Skeletal muscle tissue (tissue), 7 donors: ENCODE measurements around a stretch of chr21.

DNA sequence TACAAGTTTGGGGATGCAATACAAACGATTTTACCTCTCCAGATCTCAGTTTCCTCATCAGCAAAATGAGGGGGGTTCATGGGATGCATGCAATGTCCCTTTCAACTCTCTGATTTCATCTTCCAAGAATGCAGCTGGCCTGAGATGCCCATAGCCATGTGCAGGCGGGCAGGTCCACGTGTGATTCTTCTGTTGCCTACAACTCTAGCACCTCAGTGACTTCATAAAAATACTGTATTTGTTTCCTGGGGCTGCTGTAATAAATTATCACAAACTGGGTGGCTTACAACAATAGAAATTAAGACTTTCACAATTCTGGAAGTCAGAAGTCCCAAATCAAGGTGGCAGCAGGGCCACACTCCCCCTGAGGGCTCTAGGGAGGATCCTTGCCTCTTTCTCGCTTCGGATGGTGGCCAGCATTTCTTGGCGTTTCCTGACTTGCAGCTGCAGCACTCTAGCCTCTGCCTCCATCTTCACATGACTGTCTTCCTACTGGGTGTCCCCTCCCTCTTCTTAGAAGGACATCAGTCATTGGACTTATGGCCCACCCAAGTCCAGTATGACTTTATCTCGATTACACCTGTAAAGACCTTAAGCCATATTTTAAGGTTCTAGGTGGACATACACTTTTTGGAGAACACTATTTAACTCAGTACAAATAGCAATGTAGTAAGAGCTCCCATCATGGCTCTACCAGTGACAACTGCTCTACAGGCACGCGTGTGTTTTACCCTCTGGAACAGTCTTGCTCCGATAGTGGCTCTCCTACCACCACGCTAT is 186.7 kb downstream of the RUNX1 start:
- PRO-cap, 3 experiments = no peak in any of the 3 experiments
- RAMPAGE, long total RNA = no peak
- RRBS, 2 experiments = no CpG with 5 or more reads among the region's 11 CpGs

GRCh38 chr21:34868356-34868991 is 180.6 kb downstream of the RUNX1 start:
- PRO-cap, 3 experiments = no peak in any of the 3 experiments
- RAMPAGE, long total RNA = no peak
- RRBS, 2 experiments = no CpG with 5 or more reads among the region's 8 CpGs

DNA sequence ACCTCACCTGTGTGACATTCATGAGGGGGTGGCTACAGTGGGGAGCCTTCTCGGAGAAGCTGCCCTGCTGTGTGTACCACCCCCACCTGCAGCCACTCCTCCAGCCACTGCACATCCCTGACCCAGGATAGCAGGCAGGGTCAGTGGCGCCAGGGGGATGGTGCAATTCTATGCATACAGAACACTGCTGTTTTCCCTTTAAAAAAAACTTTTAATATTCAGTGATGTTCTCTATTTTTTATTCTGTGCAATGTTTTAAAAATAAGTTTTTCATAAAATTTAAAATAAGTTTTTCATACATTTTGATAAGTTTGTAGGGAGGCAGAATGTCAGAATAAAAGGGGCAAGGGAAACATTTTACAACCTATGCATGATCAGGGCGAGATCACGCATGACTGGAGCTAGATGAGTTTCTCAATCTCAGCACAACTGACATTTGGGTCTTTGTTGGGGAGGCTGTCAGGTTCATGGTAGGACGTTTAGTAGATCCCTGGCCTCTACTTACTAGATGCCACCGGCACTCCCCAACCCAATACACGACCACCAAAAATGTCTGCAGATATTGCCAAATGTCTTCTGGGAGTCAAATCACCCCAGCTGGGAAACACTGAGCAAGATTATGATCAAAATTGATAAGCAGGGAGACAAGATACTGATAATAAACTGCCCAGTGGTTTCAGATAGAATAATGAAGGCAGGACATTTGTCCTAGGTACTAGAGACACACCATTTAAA is 176.6 kb downstream of the RUNX1 start:
- PRO-cap, 3 experiments = no peak in any of the 3 experiments
- RAMPAGE, long total RNA = no peak
- RRBS, 2 experiments = no CpG with 5 or more reads among the region's 7 CpGs

- PRO-cap, 3 experiments = peak in 3 of 3 experiments; most common plus-strand start chr21:34887312 (in 2); most common minus-strand start chr21:34887196 (in 1)
- RAMPAGE, long total RNA = no peak
- RRBS, 2 experiments = 2 to 3% methylated on average over 18 to 20 of the region's 65 CpGs
Observed at GRCh38 chr21:34886633-34887566, 162.2 kb downstream of the RUNX1 start.

DNA sequence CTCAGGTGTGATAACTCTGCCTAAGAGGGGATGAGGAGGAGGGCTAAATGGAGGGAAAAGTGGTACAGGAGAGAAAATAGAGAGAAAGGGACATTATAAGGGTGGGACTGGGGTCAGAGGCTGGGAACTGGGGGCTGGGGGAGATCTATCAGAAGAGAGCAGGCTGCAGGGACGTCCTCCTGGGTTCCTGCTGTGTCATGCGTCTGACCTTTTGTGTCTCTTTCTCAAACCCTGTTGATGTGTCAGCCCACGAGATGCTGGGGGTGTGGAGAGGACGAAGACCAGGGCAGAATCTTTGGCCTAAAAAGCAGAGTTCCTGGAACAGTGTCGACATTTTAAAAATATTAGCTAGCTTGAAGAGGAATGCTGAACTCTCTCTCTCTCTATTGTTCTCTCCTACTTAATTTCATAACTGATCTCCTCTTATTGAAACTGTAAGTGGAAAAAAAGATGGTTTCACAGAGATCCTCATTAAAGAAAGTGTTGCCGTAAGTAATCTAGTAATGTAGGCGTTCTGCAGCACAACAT is 52.8 kb downstream of the RUNX1 start:
- PRO-cap, 3 experiments = no peak in any of the 3 experiments
- RAMPAGE, long total RNA = no peak
- RRBS, 2 experiments = no CpG with 5 or more reads among the region's 7 CpGs

DNA sequence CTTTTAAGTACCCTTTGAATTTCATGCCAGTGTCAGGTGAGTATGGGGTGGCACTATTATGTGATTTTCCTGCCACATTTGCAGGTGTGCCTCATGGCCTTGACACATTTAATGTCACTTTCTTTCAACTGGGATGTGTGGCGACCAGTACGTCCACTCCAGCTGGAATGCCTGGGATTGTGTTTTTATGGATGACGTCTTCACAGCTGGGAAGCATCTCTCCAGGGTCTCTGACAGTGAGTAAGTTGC is 43.4 kb downstream of the RUNX1 start:
- PRO-cap, 3 experiments = no peak in any of the 3 experiments
- RAMPAGE, long total RNA = no peak
- RRBS, 2 experiments = no CpG with 5 or more reads among the region's 3 CpGs

GRCh38 chr21:35044550-35045008 is 4.5 kb downstream of the RUNX1 start:
- PRO-cap, 3 experiments = no peak in any of the 3 experiments
- RAMPAGE, long total RNA = no peak
- RRBS, 2 experiments = no CpG with 5 or more reads among the region's 6 CpGs

- PRO-cap, 3 experiments = peak in 2 of 3 experiments; most common minus-strand start chr21:35257521 (in 1)
- RAMPAGE, long total RNA = no peak
- RRBS, 2 experiments = no CpG with 5 or more reads among the region's 2 CpGs
Observed at GRCh38 chr21:35257288-35257810, 208.2 kb upstream of the RUNX1 start.

- PRO-cap, 3 experiments = no peak in any of the 3 experiments
- RAMPAGE, long total RNA = no peak
- RRBS, 2 experiments = no CpG with 5 or more reads among the region's 5 CpGs
Observed at GRCh38 chr21:35477998-35478706, 429.1 kb upstream of the RUNX1 start.

- PRO-cap, 3 experiments = peak in 1 of 3 experiments; most common plus-strand start chr21:35565380 (in 1)
- RAMPAGE, long total RNA = no peak
- RRBS, 2 experiments = no CpG with 5 or more reads among the region's 4 CpGs
Observed at GRCh38 chr21:35564978-35565484, 495.3 kb downstream of the SETD4 start.

- PRO-cap, 3 experiments = no peak in any of the 3 experiments
- RAMPAGE, long total RNA = no peak
- RRBS, 2 experiments = no CpG with 5 or more reads among the region's 9 CpGs
Observed at GRCh38 chr21:35981650-35982000, 78.7 kb downstream of the SETD4 start.

DNA sequence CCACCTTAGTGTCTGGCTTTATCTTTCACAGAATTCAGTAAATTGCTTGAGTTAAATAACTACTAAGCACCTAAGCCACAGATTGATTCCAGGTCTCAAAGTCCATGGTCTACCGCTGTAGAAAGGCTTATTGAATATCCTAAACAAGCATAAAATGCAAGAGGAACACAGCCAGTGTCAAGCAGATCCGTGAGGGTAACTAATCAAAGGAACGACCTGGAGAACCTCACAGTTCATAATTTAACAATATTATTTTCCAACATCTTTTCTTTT is 4.0 kb upstream of the CBR1 start:
- PRO-cap, 3 experiments = no peak in any of the 3 experiments
- RAMPAGE, long total RNA = no peak
- RRBS, 2 experiments = no CpG with 5 or more reads among the region's 3 CpGs

- PRO-cap, 3 experiments = peak in 1 of 3 experiments; most common minus-strand start chr21:36130313 (in 1)
- RAMPAGE, long total RNA = no peak
- RRBS, 2 experiments = no CpG with 5 or more reads among the region's 54 CpGs
Observed at GRCh38 chr21:36129945-36130583, 4.8 kb upstream of the CBR3 start.

DNA sequence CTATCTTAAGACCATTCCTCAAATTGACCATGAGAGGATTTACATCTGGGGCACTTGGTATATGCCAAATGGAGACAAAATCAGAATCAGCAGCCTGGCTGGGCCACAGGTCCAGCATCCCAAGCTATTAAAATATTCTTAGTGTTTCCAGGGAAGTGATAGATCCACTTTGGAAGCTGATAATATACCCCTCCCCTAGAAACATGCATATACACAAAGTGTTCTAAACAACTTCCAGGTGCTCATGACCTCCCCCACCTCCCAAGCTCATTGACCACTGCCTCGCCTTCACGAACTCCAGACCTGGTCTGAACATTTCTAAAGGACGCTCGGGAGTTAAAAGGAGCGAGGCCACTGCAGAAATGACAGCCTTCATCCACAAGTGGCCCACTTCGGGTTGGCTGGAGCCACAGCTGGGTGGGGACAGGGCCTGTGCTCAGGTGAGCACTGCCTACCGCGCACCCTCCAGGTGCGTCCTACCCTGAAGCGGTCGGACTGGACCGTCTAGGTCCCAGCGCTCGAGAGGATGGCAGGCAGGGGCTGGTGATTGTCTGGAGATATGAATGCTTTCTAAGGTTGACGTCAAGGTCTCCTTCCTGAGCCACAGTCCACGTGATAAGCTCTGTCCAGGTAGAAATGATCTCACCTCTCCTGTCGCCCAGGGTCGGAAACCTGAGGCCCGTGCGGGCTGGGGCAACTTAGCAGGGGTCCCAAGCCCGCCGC is 1.2 kb upstream of the DOP1B start:
- PRO-cap, 3 experiments = no peak in any of the 3 experiments
- RAMPAGE, long total RNA = no peak
- RRBS, 2 experiments = no CpG with 5 or more reads among the region's 22 CpGs

GRCh38 chr21:36173810-36174166 is 17.2 kb downstream of the DOP1B start:
- PRO-cap, 3 experiments = no peak in any of the 3 experiments
- RAMPAGE, long total RNA = no peak
- RRBS, 2 experiments = no CpG with 5 or more reads among the region's 4 CpGs

GRCh38 chr21:36187066-36187534 is 30.5 kb downstream of the DOP1B start:
- PRO-cap, 3 experiments = no peak in any of the 3 experiments
- RAMPAGE, long total RNA = no peak
- RRBS, 2 experiments = no CpG with 5 or more reads among the region's 6 CpGs

DNA sequence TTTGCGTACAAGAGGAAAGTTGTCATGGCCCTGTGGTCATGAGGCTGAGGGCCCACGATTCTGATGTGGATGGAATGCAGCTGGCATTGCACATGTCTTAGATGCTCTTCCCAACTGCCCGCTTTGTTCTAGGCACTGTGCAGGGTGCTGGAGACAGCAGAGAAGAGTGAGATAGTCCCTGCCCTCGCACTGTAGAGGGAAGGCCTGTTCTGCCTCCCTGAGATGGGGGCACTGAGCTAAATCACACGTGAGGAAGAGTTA is 40.7 kb downstream of the DOP1B start:
- PRO-cap, 3 experiments = no peak in any of the 3 experiments
- RAMPAGE, long total RNA = no peak
- RRBS, 2 experiments = no CpG with 5 or more reads among the region's 5 CpGs

GRCh38 chr21:36370918-36371378 is 14.2 kb upstream of the CHAF1B start:
- PRO-cap, 3 experiments = no peak in any of the 3 experiments
- RAMPAGE, long total RNA = no peak
- RRBS, 2 experiments = no CpG with 5 or more reads among the region's 2 CpGs

- PRO-cap, 3 experiments = no peak in any of the 3 experiments
- RAMPAGE, long total RNA = no peak
- RRBS, 2 experiments = no CpG with 5 or more reads among the region's 7 CpGs
Observed at GRCh38 chr21:36420014-36420506, 34.9 kb downstream of the CHAF1B start.

DNA sequence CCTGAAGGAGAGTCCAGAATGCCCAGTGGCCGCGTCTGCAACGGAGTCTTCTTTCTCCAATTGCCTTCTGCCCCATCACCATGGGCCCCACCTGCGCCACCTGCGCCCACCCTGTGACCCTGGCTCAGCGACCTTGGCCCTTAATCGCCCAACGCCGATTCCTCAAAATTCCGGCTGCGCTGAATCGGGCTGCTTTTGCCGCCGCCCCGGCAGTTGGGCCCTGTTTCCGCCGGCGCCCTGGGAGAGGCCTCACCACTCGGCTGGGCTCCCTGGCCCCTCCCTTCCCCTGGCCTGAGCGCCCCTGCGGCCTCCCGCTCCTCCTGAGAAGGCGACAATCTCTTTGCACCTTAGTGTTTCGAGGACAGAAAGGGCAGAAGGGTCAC is 730 bp upstream of the SIM2 start:
- PRO-cap, 3 experiments = no peak in any of the 3 experiments
- RAMPAGE, long total RNA = no peak
- RRBS, 2 experiments = 0 to 3% methylated on average over 4 to 5 of the region's 24 CpGs